Right lobe of liver (tissue), 4 donors: ENCODE measurements around the gene FBXO33.

DNA sequence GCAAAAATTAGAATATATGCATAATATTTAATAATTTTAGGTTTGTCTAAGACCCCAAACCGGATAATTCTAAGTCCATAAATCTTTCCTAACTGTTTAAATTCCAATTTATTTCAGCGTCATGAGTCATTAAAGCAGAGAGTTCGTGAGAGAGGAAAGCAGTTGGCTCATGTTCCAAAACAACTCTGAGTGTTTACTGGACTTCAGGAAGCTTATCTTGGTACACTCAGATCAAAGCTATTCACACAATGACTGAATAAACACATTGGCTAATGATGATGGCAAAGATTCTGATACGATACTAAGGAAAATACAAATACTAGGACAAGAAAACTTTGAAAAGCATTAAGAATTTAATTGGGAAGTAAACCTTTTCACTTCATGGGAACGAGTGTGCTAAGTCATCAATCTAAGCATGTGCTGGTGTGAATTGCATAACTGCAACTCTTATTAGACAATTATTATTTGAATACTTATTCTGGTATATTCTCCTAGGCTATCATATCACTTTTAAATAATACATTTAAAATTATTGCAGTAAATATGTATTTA lies 34.8 kb upstream of the CLEC14A start:
- PRO-cap, 4 experiments = no peak in any of the 4 experiments
- RAMPAGE, long total RNA, 2 experiments = no peak in any of the 2 experiments

GRCh38 chr14:38868407-38868759 lies 234.7 kb downstream of the SEC23A start:
- PRO-cap, 4 experiments = peak in 1 of 4 experiments; most common plus-strand start chr14:38868589 (in 1)
- RAMPAGE, long total RNA, 2 experiments = no peak in any of the 2 experiments

DNA sequence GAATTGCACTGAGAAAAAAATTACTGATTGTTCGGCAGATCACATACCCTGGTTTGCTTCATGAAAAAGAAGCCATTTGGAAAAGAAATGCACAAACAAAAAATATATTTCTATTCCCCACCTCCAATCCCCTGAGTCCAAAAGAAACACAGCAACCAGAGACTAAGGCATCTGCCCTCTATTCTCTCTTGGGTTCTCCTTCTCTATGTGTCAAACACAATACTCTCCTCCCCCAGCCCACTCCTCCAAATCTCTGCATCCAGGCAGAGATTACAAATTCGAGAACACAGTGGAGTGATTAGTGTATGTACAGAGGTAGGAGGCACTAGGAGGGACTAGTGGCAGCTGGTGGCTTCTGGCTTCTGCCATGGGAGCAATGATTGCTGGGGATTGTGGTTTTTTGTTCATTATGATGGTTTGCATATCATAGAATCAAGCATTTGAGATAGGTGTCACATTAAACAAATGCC lies 100.3 kb downstream of the SEC23A start:
- PRO-cap, 4 experiments = no peak in any of the 4 experiments
- RAMPAGE, long total RNA, 2 experiments = no peak in any of the 2 experiments

DNA sequence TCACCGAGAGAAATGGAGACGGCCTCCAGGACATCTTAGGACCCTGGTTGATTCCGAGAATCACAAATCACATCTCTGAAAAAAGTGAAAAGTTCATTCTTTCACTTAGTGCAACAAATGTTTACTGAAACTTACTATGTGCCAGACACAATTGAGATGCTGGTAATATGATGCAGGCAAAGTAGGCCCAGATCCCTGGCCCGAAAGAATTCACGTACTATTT lies 465 bp upstream of the SEC23A start:
- PRO-cap, 4 experiments = no peak in any of the 4 experiments
- RAMPAGE, long total RNA, 2 experiments = no peak in any of the 2 experiments

- PRO-cap, 4 experiments = no peak in any of the 4 experiments
- RAMPAGE, long total RNA, 2 experiments = no peak in any of the 2 experiments
Measured at GRCh38 chr14:39177789-39178086, 2.7 kb downstream of the PNN start.

DNA sequence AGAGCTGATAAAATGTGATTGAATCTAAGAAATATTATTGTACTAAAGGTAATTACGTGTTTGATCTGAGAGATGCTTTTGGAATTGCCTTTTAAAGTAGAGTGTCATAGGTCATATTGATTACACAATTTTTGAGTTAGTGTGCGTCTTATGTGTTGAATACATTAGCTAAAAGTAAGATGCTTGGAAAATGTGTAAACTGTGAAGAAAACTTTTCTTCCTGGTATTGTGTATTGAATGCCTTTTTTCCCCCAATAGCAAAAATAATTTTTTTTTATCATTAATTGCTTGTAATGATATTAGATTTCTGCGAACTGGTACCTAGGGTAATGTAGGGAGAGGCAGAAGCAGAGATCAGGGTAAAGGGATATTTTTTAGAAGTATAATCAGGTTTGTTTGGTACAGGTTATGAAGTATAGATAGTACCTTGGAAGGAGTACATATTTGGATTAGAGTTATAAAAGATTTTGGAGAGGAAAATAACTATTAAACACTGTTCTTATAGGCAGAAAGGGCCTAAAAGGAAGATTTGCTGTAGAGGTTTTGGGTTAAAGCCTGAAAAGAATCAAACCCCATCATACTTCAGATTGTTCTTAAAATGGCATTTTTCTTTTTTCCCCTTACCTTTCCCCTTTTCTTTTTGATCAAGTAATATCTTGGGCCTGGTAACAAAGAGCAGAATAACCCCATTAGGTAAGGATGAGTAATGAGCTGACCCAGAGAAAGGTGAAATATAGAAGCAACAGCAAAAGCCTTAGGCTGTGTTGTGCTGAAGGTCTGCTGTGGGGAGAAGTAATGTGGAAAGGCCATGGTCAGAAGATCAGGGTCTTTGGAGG lies 42.0 kb downstream of the MIA2 start:
- PRO-cap, 4 experiments = no peak in any of the 4 experiments
- RAMPAGE, long total RNA, 2 experiments = no peak in any of the 2 experiments

DNA sequence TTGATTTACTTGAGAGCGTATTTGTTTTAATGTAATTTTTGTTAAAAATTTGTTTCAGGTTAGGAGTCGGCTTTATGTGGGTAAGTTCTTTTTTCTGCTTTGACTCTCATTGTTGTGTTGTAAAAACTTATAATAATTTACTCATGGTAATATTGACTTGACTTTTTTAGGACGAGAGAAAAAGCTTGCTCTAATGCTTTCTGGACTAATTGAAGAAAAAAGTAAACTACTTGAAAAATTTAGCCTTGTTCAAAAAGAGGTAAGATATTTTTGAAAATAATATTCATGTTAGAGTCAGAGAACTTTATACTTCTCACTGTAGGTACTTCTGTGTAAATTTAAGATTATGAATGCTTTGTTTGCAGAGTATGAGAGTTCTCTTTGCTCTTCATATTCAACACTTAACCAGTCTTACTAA lies 45.6 kb downstream of the MIA2 start:
- PRO-cap, 4 experiments = no peak in any of the 4 experiments
- RAMPAGE, long total RNA, 2 experiments = no peak in any of the 2 experiments

DNA sequence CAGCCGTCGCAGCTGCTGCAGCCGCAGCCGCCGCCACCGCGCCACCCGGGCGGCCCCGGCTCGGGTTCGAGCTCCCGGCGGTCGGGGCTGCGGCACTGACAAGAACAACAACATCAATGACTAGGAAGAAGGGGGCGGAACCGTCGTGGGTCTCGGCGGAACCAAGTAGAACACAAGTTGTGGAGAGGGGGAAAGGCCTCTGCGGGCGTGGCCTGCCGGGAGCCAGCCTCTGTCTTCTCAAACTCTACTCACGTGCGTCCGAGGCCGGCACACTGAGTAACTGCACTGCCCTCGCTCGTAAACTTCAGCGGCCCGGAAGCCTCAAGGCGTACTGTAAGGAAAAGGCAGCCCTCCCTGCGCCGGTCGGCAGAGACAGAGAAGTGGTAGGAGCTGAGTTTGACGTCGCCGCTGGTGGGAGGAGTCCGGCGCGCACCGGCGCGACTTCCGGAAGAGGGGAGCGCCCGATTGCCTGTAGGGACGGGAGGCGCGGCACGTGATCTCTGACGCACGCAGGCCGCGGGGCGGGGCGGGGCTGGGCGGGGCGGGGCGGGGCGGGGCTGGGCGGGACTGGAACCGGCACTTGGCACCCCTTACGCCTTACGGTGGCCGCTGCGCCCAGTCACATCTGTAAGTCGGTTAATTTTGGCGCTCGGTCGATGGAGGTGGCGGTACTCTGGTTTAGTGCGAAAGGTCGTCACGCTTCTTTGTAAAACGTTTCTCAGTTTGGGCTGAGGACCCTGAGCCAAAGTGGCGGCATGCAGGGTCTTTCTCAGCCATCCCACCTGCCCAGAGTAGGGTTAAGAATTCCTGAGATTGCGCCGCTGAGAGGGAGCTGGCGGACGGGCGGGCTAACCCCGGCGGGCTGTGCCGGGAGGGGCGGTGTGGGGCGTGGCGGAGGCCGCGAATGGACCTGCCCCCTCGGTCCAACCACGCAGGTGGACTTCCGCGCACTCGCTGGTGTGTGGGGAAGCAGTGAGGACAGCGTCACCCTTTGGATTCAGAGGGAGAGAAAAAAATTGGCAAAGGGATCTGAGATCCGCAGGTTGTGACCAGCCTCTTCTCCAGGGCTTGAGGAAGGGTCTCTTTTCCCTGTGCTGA lies at the start of gene FBXO33:
Gene FBXO33, minus strand, starts transcription at position 385 of the 1,098 bp plus-strand sequence.
- PRO-cap, 4 experiments = peak in 4 of 4 experiments; most common plus-strand start position 645 of the sequence (in 4); most common minus-strand start position 118 of the sequence (in 4)
- RAMPAGE, long total RNA, 2 experiments = start-site peak on the plus strand in 2 of 2 experiments, centred at positions 572 to 577 of the sequence, 29 to 30 reads per replicate; start-site peak on the minus strand in 1 of 2 experiments, centred at position 621 of the sequence, 22 reads per replicate

- PRO-cap, 4 experiments = no peak in any of the 4 experiments
- RAMPAGE, long total RNA, 2 experiments = no peak in any of the 2 experiments
Measured at GRCh38 chr14:40740960-40741249, 865.8 kb upstream of the LRFN5 start.

DNA sequence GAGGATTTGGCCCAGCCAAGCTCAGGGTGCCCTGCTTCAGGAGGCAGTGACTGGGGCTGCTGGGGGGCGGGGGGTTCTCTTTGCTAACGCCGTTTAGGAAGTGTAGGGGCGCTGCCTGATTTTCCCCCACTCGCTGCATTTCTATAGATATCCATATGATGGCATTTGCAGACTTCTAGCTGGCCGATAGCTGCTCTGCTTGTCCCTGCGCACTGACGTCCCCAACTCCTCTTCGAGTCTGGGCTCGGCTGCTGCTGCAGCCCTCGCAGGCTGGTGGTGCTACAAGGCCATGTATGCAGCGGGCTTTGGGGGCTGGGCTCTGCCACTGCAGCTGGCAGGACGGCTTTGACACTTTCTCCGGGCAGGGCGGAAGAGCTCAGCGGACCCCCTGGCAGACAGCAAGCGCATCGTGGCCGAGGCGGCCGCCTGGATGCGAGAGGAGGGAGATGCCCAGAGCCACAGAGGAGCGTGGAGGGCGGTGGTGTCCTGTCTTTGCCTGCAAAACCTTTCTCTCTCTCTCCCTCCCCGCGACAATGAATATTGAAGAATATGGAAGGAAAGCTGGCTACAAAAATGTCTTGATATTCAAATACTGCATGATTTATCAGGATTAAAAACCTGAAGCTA lies 3.2 kb downstream of the LRFN5 start:
- PRO-cap, 4 experiments = no peak in any of the 4 experiments
- RAMPAGE, long total RNA, 2 experiments = no peak in any of the 2 experiments

GRCh38 chr14:41988594-41989050 lies 381.9 kb downstream of the LRFN5 start:
- PRO-cap, 4 experiments = no peak in any of the 4 experiments
- RAMPAGE, long total RNA, 2 experiments = no peak in any of the 2 experiments

- PRO-cap, 4 experiments = peak in 1 of 4 experiments; most common minus-strand start chr14:44193150 (in 1)
- RAMPAGE, long total RNA, 2 experiments = no peak in any of the 2 experiments
Measured at GRCh38 chr14:44193012-44193438, 314.1 kb downstream of the FSCB start.

DNA sequence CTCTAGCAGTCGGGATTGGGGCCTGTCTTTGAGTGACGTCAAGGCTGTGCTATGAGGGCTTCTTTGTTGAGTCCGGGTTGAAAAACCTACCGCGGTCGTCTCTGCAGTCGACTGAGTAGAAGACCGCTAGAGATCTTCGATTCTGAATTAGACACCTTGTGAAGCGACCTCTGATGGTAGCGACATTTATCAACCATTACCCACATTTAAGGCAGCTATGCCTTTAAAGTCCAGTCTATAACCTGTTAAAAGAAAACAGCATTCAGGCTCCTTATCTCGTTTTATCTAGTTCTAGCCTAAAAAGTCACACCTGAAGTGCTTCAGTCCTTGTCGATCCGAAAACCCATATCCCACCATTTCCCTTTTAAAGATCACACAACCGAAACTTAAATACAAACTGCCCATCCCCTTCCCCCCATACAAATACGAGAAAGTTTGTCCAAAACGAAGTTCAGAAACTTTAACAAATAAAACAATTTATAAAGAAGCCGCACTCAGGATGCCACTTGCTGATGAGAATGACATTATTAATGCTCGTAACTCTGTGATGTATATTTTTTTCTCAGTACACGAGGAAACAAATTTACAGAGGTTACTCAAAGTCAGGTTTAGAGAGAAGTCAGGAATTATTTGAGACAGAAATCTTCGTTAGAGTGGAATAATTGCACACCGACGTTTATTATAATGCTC lies 429 bp upstream of the FKBP3 start:
- PRO-cap, 4 experiments = peak in 4 of 4 experiments; most common plus-strand start position 80 of the sequence (in 3)
- RAMPAGE, long total RNA, 2 experiments = no peak in any of the 2 experiments

DNA sequence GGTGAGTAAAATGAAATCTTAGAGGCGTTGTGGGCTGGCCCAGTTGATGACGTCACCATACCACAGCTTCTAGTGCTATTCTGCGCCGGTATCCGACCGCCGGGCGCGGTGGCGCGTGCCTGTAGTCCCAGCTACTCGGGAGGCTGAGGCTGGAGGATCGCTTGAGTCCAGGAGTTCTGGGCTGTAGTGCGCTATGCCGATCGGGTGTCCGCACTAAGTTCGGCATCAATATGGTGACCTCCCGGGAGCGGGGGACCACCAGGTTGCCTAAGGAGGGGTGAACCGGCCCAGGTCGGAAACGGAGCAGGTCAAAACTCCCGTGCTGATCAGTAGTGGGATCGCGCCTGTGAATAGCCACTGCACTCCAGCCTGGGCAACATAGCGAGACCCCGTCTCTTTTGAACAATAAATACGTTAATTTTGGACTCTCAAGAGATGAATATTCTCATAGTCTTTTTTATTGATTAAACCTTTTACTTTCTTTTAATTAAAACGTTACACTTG lies 354 bp upstream of the RPS29 start:
- PRO-cap, 4 experiments = peak in 4 of 4 experiments; most common plus-strand start position 99 of the sequence (in 3)
- RAMPAGE, long total RNA, 2 experiments = start-site peak on the plus strand in 2 of 2 experiments, centred at positions 129 to 136 of the sequence, 231,685 to 512,253 reads per replicate

DNA sequence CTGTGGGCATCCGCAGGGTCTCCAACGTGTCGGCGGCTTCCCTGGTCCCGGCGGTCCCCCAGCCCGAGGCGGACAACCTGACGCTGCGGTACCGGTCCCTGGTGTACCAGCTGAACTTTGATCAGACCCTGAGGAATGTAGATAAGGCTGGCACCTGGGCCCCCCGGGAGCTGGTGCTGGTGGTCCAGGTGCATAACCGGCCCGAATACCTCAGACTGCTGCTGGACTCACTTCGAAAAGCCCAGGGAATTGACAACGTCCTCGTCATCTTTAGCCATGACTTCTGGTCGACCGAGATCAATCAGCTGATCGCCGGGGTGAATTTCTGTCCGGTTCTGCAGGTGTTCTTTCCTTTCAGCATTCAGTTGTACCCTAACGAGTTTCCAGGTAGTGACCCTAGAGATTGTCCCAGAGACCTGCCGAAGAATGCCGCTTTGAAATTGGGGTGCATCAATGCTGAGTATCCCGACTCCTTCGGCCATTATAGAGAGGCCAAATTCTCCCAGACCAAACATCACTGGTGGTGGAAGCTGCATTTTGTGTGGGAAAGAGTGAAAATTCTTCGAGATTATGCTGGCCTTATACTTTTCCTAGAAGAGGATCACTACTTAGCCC lies 958 bp downstream of the MGAT2 start:
- PRO-cap, 4 experiments = peak in 1 of 4 experiments; most common minus-strand start position 105 of the sequence (in 1)
- RAMPAGE, long total RNA, 2 experiments = no peak in any of the 2 experiments

DNA sequence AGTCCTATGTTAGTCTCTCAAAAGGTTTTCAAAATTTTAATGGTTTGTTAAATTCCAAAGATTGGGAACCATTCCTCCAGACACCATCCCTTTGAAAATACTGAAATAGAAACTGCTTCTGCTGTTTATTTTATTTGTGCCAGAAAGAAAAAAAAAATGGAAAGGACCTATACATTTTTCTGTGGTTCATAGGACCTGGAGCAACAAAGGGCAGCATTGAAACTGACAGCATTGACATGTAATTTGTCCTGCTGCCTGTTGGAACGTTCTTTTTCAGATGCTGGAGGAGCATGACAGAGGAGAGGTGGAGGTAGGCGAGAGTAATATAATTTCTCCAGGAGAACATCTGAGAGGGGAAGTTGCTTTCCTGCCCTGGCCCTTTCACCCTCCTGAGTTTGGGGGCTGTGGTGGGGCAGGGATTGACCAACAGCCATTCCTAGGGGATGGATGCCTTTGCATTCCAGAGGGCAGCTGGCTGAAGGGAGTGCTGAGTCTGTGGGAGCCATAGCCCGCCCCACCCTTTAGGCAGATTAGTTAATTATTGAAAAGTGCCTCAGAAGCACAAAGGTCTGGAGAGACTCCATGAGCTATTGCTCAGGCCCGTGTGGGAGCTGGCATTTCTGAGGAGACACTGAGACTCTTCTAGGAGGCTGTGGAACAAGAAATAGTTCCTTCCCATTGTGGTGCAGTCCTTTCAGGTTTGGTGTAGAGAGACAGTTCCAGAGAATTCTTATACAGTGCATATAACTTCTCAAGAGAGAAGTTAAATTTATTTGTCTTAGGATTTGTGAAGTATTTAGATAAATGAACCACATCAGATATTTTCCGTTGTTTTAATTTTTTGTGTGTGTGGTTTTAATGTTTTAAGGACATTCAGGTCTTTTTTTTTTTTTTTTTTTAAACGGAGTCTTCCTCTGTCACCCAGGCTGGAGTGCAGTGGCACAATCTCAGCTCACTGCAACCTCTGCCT lies 73.5 kb downstream of the ARF6 start:
- PRO-cap, 4 experiments = peak in 4 of 4 experiments; most common plus-strand start position 556 of the sequence (in 2); most common minus-strand start position 495 of the sequence (in 4)
- RAMPAGE, long total RNA, 2 experiments = no peak in any of the 2 experiments

DNA sequence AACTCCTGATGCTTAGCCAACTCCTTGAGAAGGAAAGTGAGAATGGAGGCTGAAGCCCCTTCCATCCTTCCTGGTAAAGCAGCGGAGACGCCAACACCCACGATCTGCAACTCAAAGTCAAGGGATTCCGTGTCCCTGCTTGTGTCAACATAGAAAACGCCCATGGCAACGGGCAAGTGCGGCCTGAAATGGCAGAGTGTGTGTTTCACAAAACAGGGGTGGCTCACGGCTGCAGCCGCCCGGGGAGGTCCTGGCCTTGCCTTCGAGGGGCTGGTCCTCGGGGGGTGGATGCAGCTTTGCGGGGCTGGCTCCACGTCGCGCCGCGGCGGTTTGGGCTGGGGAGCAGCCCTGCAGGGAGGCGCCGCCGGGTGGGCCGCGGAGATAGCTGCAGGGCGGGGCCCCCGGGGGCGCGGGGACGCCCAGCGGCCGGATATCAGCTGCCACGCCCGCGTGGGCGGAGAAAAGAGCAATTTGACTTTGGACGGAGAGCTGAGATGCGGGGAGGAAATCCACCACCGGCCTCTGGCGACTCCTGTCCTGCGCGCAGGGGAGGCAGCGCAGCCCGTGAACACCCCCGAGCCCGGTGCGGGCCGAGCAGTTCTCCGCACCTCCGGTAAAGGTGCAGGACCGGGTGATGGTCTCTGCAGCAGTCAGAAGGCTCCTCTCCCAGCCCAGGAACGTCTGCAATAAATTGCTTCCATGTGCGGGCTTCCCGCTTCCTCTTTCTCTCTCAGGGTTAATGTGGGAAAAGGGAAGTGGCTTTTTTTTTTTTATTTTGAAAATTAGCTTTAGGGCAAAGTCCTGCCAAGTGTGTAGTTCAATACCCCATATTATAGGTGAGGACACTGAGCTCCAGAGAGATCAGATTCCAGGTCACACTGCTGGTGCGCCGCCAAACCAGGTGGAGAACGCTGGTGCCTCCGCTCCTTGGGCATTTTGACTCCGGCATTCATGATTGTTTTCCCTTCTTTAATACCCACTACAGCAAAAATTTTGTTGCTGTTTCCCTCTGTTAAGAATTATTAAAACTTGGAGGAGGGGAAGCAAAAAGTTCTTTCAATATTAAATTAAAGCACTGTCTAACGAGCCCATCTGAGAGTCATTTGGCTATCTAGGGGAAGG lies 110.6 kb downstream of the ARF6 start:
- PRO-cap, 4 experiments = peak in 4 of 4 experiments; most common plus-strand start position 469 of the sequence (in 4); most common minus-strand start position 332 of the sequence (in 2)
- RAMPAGE, long total RNA, 2 experiments = start-site peak on the minus strand in 1 of 2 experiments, centred at position 336 of the sequence, 16 reads per replicate

DNA sequence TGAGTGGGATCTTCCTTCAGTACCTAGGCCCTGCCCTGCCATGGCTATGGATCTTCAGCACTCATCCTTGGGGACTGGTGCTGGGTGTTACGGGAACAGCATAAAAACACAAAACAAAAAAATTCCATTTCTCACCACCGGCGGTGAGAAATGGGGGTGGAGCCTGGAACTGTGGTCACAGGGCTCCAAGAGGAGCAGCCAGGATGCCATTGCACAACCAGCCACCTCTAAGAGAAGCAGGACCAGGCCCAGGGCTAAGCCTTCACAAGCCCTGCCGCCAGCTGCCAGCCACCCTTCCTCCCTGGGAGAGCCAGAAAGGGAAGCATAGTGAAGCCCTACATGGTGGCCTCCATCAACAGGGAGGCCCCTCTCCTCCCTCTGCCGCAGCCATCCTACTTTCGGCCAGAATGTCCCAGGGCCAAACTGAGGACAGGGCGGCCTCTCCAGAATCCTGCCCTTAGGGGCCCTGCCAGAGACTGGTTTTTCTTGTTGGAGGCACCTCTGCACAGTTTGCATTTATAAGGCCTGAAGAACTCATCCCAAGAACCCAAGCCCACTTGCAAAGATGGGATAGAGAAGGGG lies 76.5 kb downstream of the VCPKMT start:
- PRO-cap, 4 experiments = peak in 1 of 4 experiments; most common plus-strand start position 230 of the sequence (in 1); most common minus-strand start position 76 of the sequence (in 1)
- RAMPAGE, long total RNA, 2 experiments = no peak in any of the 2 experiments

DNA sequence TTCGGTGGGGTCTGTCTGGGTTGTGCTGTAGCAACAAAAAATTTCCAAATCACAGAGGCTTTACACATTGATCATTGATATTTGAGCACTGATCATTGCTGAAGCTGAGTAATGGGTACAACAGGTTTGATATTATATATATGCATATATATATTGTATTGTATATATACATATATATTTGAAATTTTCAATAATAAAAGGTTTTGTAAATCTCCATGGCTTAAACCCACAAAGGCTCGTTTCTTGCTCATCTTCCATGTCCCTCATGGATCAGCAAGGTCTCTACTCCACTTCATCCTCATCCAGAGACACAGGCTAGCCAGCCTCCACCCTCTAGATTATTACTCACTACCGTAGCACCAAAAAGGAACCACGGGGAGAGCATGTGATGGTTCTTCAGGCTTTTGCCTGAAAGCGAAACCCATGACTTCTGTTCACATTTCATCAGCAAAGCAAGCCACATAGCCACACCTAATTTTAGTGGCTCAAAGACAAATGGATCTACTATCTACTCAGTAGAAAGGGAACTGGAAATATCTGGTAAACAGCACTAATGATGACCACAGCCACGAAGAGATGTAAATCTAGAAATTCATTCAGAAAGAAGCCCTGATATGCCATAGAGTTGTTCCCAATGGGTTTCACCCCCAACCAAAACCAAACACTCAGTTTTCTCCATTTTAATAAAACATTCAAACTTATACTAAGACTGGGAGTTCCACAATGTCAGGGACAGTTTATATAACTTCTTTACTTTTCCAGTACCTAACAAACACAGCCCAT lies 51.4 kb downstream of the VCPKMT start:
- PRO-cap, 4 experiments = peak in 1 of 4 experiments; most common plus-strand start position 439 of the sequence (in 1); most common minus-strand start position 340 of the sequence (in 1)
- RAMPAGE, long total RNA, 2 experiments = no peak in any of the 2 experiments

DNA sequence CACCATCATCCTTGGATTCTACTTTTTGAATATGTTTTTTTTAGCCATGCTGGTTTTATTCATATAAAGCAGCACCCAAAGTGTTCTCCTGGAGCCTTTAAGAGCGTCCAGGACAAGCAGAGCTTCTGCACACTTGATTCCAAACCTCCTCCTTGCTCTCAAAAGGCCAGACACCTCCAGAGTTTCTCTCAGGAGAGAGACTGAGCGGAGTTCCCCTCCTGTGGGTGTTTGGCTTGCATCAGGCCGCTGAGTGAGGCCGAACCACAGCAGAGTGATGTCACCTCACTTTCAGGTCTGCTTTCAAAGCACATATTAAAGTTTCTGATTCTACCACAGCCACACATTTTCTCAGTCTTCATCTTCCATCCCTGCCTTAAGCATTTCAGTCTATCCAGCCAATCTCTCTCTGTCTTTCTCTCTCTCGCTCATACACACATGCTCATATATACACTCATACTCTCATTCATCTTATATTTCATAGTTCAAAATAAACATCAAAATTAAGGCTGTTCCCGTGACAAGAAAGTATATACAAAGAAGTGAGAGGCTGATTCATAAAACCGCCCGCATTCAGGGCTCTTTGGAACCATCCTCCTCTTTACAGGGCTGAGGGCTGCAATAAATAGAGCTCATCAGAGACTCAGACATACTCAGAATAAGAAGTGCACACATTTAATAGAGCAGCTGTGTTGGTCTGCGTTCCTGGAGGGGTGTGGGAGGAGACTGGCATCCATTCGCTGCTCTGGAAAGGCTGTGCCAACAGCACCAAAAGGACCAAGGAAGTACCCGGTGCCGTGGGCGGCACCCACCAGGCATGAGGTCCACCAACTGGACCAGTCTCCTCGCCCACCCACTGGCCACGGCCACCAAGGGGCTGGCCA lies 33.1 kb downstream of the VCPKMT start:
- PRO-cap, 4 experiments = peak in 1 of 4 experiments; most common plus-strand start position 310 of the sequence (in 1); most common minus-strand start position 230 of the sequence (in 1)
- RAMPAGE, long total RNA, 2 experiments = no peak in any of the 2 experiments